Right cardiac atrium (tissue), 1 donor: Measurements from ENCODE around the genes ZBTB49, CRMP1 and MRFAP1.

- PRO-cap, result no peak
These were observed 83.3 kb downstream of the OTOP1 start for GRCh38 chr4:4143405-4143942.

GRCh38 chr4:4269960-4270218 is 20.1 kb downstream of the LYAR start:
- PRO-cap, result no peak

DNA sequence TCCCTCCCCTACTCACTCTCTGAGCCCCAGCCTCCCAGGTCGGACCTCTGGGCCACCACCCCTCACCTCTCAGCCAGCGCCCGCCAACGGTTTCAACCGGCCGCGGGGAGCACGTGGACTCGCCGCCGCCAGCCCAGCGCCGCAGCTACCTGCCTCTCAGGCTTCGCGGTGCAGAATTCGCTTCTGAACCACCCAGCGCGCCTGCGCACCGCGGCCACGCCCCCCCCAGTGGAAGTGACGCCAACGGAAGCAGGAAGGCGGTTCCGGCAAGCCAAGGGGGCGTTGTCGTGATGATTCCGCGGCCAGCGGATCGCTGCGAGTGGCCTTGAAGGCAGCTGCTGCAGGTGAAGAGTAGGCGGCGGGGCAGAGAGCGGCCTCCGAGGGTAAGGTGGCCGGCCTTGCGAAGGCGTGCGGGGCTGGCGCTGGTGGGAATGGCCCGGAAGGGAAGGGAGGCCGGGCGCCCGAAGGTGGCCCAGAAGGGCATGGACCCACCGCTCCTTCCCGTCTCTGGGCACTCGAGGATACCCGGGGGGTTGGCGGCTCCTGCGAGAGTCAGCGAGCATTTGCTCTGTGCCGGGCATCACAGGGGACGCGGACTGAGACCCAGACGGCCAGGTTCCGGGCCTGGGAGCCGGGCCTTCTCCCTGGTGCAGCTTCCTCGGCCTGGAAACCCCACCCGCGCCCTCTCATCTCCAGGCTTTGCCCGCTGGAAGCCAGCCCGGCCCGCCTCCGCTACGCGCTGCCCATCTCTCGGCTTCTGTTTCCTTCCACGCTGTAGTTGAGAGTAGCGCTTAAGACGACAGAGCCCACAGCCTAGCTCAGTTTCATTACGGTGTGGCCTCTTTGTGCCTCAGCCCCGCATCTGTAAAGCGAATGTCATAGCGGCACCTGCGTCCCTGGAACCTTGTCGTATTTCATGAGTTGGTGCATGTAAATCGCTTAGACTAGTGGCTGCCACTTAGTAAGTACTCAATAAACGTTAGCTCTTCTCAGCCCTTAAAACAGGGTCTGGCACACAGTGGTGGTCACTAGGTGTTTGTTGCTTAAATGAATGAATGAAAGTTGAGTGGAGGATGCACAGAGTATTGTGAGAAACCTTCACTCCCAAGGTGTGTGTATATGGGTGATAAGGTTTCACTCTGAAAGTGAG is at the start of gene ZBTB49:
Gene ZBTB49, plus strand, starts transcription at position 282 of the 1,150 bp plus-strand sequence.
- PRO-cap, result bidirectional peak, plus-strand start at position 290 of the sequence, minus-strand start at position 178 of the sequence

DNA sequence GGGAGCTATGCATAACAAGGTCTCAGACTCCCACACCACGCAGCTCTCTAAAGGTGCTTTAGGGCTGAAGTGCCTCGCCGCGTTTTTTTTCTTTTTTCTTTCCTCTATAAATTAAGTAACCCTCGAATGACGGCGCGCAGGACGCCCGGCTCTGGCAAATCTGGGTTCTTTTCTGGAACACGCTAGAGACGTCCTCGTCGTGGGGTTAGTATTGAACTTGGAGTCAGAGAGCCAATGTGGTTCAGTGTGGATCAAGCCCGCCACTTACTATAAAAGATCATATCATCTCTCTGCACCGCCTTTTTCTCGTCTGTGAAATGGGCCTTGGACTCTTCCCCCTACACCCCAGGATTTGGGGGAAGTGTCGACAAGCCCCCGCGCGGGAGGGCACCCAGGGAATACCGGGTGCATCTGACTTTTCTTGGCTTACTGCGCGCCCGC is 5.8 kb downstream of the MSX1 start:
- PRO-cap, result no peak

DNA sequence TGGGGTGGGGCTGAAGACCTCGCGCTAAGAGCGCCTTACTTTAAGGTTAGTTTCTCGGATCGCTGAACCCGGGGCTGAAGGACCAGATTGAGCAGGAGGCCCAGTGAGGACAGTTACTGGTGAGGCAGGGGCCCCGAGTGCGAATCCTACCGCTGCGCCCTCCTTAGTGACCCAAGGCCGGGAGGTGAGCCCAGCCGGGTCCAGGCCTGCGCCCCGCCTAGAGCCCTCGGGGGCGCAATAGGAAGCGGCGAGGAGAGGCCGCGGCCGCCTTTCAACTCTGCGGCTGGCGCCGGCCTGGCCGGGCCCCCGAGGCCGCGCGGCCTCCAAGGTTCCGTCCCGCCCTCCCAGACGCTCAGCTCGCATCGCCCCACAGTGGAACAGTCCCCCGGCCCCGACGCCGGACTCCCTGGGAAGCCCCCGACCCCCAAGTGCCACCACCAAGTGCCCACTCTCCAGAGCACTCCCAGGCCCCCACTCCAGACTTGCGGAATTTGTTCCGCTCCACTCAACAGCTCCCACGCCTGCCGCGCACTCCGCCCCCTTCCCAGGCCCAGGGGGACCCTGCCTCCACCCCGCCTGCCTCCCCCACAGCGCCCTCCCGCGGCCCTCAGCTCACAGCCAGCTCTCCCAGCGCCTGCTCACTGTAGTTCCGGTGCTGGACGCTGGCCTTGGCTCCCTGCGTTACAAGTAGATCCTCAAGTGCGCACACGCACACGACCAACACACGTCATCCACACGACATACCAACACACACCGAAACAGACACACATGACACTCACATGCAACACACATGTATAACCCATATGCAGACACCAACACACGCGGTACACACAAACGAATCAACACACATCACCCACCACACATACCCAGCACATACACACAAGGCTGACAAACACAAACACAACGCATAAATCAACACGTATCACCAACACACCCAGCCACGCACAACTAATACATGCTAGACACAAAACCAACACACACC is 7.9 kb downstream of the MSX1 start:
- PRO-cap, result no peak

GRCh38 chr4:4990759-4991541 is 28.3 kb downstream of the CYTL1 start:
- PRO-cap, result unidirectional peak, plus-strand start at chr4:4991408

GRCh38 chr4:5017136-5017395 is 2.2 kb downstream of the CYTL1 start:
- PRO-cap, result no peak

- PRO-cap, result no peak
These were observed 761 bp upstream of the STK32B start for GRCh38 chr4:5050619-5050818.

GRCh38 chr4:5444471-5444864 is 263.9 kb downstream of the EVC2 start:
- PRO-cap, result no peak

GRCh38 chr4:5730600-5731535 is 19.9 kb downstream of the EVC start:
- PRO-cap, result no peak

DNA sequence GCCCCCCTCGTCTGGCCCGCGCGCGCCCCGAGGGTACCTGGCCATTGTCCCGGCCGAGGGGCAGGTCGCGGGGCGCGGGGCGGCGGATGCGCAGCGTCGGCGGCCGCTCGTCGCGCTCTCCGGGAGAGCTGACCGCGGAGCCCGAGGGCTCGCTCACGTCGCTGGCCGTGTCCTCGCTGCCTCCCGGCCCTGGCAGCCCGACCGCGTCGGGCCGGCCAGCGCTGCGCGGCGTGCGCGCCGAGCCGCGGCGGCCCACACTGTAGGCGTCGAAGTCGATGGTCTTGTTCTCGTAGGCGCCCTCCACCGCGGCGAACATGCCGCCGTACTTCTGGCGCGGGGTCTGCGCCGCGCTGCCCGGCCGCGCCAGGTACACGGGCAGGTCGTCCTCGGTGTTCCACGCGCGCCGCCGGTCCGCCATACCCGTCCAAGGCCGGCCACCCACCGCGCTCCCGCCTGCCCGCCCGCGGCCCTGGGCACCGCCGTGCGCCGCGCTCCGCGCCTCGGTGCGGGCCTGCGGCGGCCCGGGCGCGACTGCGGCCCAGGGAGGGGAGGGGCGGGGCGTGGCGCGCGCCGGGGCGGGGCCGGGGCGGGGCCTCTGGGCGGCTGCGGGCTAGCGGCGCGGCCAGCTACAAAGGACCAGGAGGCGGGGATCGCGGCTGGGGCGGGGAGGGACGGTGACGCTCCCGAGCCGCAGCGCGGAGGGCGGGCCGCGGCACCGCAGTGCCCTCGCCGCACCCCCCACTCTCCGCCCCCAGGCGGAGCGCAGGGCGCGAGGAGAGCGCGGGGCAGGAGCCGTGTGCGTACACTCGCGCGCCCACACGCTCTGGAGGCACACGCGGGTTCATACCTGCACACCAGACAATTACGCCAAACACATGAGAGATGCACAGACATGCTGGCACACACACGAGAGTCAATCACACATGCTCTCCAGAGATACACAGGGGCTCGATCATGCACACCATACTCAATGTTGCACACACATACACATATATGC is at the start of gene CRMP1:
Gene CRMP1, minus strand, starts transcription at position 535 of the 997 bp plus-strand sequence.
- PRO-cap, result no peak

GRCh38 chr4:6221721-6222216 is 21.4 kb upstream of the JAKMIP1 start:
- PRO-cap, result bidirectional peak, plus-strand start at chr4:6222111, minus-strand start at chr4:6221870

DNA sequence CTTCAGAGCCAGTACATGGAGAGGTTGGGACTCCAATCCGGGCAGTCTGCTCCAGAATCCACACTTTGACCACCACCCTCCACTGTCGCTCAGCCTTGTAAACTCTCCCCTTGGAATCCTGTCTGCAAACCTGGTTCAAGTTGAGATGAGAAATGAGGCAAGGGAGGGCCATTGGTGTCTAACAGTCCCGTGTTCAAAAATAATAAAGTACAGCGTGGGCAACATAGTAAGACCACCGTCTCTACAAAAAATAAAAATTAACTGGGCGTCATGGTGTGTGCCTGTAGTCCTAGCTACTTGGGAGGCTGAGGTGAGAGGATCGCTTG is 22.6 kb upstream of the JAKMIP1 start:
- PRO-cap, result no peak

GRCh38 chr4:6244894-6245517 is 24.6 kb upstream of the WFS1 start:
- PRO-cap, result unidirectional peak, plus-strand start at chr4:6245344

DNA sequence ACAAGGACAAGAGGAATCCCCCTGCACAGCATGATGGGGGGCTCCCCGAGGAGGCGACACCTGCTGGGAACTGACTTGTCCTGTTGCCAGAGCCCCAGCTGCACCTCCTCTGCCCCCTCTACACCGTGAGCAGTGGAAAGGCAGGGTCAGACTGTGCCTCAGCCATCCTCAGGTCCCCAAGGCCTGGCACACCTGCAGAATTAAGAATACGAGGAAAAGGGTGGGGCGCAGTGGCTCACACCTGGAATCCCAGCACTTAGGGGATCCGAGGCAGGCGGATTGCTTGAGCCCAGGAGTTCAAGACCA is 25.6 kb upstream of the MRFAP1 start:
- PRO-cap, result no peak

GRCh38 chr4:6640619-6641737 is at the start of gene MRFAP1:
TSS of gene MRFAP1 (plus strand) at chr4:6640685.
- PRO-cap, result bidirectional peak, plus-strand start at chr4:6640686, minus-strand start at chr4:6640537

DNA sequence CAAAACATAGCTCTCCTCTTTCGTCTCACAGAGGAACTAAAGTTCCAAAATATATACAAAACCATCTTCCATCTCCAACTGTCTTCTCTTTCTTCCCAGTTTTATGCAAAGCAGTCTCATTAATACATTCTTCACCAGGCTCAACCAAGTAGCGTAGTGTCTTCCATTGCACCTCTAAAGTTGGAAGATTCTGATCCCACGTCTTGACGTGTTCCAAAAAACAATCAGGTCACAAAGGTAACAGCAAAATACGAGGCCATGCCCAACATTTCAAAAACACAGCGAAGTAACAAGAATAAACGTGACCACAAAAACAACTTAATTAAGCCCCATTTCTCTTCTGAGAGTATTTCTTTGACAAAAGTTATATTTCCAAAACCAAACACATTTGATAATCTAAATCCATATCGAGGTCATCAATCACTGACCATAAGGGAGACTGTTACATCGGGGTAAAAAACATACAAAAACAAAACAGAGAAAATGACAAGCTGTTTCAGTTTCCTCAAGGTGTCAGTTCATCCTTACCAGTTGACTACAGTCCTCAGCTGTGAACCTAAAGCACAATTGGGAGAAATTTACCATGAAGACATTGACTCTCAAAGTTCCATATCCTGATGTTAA is 1.5 kb downstream of the MRFAP1L1 start:
- PRO-cap, result no peak

- PRO-cap, result unidirectional peak, plus-strand start at chr4:6753296
These were observed 29.5 kb upstream of the KIAA0232 start for GRCh38 chr4:6753004-6753498.

DNA sequence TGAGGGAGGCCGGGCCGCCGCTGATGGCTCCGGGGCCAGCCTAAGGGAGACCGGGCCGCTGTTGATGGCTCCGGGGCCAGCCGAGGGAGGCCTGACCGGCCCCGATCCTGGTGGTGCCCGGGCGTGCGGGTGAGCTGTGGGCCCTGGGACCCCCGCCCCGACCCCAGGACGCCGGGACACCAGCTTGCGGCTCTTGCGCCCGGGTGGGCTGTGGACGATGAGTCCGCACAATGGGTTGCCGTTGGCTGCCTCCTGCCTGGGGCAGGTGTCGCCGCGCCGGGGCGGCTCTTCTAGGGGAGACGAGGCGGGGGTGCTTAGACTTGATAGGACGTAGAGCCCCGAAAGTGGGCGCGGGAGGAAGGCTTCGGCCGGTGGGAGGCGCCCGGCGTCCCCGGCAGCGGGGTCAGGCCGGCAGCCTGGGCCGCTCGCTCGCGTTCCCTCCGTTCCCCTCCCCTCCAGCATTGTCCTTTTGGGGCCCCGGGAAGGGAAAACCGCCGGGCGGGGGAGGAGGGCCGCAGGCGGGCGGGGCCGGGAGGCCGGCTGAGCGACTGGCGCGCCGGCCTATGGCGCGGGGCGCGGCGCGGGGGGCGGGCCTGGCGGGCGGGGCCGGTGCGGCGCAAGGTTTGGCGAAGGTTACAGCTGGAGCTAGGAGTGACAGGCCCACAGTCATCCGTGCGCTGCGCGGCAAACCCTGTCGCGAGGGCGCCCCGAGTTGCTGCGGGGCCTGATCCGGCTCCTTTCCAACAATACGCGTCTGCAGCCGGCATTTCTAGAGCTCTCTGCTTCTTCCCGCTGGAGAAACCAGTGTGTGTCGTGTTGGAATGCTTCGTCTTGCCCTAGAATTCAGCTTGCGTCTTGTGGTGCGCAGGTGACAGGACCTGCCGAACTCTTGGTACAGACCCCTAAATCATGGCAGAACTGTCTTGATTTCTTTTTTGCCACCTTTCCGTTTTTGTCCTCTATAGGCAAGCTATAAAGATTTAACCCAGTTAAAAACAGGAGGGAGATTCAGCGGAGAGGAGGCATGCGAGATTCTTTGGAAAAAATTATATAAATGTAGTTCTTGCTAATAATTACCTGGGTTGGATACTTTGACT is 935 bp downstream of the KIAA0232 start:
- PRO-cap, result bidirectional peak, plus-strand start at position 636 of the sequence, minus-strand start at position 463 of the sequence

GRCh38 chr4:6848927-6849379 is 60.7 kb upstream of the TBC1D14 start:
- PRO-cap, result no peak